SK-N-MC (cell line): ENCODE data around the genes GEMIN6 and SOS1.

DNA sequence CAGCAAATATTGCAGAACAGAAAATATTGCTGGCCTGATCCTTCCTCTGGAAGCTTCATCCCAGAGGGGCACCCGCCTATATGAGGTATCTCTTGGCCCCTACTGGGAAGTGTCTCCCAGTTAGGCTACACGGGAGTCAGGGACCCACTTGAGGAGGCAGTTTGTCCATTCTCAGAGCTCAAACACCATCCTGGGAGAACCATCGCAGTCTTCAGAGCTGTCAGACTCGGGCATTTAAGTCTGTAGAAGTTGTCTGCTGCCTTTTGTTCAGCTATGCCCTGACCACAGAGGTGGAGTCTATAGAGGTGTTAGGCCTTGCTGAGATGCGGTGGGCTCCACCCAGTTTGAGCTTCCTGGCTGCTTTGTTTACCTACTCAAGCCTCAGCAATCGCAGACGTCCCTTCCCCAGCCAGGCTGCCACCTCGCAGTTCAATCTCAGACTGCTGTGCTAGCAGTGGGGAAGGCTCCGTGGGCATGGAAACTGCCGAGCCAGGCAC is 71.9 kb downstream of the CDC42EP3 start:
- RRBS = no CpG with 5 or more reads among the region's 10 CpGs

DNA sequence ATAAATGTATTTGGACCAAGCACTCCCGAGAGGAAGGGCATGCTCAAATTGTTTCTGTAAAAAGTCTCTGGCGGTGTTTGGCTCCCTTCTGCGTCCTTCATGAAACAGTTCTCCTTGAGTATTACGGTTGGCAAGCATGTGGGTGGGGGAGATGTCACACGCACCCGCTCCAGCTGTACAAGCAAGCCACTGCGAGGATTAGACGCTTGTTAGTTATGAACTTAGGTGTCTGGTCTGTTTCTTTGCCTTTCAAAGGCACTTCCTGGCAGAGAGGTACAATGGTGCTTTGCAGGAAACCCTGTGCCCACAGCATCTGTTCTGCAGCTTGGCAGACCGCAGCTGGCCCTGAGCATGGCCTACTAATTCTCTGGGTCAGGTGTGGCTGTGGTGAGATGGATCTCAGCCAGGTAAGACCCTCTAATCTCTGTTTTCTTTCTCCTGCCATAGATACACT is 45.3 kb downstream of the CDC42EP3 start:
- RRBS = no CpG with 5 or more reads among the region's 9 CpGs

DNA sequence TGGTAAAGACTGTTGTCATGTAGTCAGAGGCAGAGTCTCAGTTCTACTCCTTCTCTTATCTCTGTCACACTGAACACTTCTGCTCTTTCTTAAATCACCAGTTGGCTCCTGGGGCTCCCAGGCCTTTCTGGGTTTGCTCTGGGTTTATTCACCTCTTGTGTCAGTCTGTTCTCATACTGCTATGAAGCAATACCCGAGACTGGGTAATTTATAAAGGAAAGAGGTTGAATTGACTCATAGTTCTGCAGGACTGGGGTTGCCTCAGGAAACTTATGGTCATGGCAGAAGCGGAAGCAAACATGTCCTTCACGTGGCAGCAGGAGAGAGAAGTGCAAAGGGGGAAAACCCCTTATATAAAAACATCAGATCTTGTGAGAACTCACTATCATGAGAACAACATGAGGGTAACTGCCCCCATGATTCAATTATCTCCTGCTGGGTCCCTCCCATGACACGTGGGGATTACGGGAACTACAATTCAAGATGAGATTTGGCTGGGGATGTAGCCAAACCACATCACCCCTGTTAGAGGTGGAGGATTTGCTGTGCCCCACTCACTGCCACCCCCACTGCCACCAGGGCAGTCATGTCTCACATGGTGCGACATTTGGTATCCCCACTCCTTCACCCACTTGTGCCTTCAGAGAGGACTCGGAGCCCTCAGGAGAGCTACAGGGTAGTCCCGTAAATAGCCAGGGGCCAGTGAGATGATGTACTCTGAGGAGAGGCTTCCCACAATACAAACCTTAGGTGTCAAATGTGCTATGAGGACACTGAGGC is 35.8 kb downstream of the CDC42EP3 start:
- RRBS = no CpG with 5 or more reads among the region's 8 CpGs

GRCh38 chr2:37642043-37642446 is 29.4 kb downstream of the CDC42EP3 start:
- RRBS = no CpG with 5 or more reads among the region's 3 CpGs

DNA sequence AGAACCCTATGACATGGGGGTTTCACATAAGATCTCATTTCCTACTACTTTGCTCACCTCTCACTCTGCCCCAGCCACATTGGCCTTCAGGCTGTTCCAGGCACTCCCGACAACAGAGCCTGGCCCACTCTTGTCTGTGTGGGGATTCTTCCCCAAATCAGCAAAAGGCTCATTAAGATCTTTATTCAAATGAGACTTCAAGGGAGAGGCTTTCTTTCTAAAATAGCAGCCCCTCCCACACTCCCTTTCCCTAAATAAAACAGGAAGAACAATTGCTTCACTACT is 3.5 kb upstream of the CDC42EP3 start:
- RRBS = no CpG with 5 or more reads among the region's 1 CpG

GRCh38 chr2:38075661-38075885 is 378 bp downstream of the CYP1B1 start:
- RRBS = 73% methylated on average over 9 of the region's 20 CpGs

- RRBS = no CpG with 5 or more reads among the region's 5 CpGs
These were observed 38.1 kb upstream of the CYP1B1 start for GRCh38 chr2:38113928-38114560.

DNA sequence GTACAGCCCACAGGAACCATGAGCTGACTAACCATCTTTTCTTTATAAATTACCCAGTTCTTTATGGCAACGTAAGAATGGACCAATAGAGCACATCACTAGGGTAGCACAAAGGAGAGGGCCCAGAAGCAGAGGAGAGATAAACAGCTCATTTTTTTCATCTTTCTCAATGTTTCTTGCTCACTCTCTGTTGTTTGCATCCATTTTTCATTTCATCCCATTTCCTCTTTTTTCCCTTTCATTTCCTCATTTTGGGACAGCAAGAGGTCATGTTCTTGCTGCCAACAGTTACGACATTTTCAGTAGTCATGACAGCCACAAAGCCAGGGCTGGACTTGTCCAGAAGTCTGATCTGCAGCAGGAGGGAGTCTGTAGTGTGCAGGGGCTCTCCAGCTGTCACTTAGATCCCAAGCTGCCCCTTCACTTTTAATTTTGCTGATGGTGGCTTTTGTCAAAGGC is 52.7 kb upstream of the CYP1B1 start:
- RRBS = no CpG with 5 or more reads among the region's 2 CpGs

DNA sequence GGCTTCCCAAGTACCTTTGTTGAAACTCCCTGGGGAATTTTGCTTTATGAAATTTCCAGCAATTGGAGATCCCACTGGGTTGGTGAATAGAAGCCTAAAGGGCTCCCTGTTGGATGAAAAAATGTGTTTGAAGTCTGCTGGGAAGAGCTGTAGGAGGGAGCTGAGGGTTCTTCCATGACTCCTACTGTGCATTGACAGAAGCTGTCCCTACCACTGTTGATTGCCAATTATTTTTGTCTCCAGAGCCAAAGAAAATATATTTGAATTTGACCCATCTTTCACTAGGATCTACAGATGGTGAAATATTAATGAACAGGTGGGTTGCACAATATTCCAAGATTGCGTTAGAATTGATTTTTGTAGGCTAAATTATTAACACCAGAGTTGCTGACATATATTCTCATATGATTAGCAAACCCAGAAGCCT is 95.4 kb upstream of the CYP1B1 start:
- RRBS = no CpG with 5 or more reads among the region's 1 CpG

DNA sequence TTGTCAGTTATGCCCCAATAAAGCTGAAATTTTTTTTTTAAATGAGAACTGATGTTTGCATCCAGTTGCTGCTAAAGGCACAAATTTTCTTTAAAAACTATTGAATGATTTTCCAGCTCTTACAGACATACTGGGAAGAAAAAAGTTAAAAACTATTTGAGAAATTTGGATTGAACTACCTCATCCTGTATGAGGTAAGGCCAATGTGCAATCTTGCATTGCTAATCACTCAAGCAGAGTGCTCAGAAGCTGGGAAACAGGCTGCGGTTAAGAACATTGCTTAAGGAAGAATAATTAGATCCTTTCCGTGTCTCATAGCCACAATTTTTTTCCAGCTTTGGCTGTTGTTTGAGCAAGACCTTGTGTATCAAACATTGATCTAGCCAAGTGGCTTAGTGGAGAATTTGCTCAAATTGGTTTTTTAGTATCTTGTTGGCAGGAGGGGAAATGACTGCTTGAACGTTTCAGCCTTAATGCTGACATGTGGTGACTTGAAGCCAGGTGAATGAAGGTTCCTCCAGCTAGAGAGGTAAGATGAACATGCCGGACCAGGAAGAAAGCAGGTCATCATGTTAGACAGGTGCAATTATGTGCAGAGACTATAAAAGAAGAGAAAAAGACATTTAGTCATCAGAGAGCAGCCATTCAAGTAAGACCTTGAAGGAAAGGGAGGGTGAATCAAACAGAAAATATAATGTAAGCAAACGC is 98.7 kb upstream of the CYP1B1 start:
- RRBS = no CpG with 5 or more reads among the region's 5 CpGs

- RRBS = no CpG with 5 or more reads among the region's 7 CpGs
These were observed 115.5 kb downstream of the ATL2 start for GRCh38 chr2:38261628-38261967.

GRCh38 chr2:38517470-38517669 is 85.4 kb downstream of the HNRNPLL start:
- RRBS = no CpG with 5 or more reads among the region's 5 CpGs

DNA sequence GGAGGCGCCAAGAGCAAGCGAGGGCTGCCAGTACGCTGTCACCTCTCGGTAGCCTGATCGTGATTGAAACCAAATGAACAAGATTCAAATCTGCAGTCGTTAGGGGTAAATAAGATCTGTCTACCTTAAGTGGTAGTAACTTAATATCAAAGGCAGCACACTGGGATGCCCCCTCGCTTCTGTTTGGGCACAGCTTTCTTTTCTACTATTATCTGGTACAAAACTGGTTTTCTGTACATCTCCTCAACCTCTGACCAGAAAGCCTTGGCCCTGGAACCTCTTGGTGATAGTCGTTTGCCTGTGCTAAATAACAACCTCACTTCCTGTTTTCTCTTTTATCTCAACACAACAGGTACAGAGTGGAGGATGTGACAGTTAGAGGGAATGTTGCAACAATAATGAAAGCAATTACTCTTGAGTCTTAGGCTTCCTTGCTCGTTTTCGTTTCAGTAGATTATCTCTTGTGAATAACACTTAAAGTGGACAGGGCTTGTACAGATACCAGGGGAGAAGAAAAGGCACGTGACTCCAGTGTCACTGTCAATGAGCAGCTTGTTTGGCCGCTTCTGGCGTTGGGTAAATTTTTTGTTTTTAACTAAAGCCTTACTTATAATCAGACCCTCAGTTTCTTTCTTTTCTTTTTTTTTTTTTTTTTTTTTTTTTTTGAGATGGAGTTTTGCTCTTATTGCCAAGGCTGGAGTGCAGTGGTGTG is 22.2 kb upstream of the GALM start:
- RRBS = no CpG with 5 or more reads among the region's 13 CpGs

DNA sequence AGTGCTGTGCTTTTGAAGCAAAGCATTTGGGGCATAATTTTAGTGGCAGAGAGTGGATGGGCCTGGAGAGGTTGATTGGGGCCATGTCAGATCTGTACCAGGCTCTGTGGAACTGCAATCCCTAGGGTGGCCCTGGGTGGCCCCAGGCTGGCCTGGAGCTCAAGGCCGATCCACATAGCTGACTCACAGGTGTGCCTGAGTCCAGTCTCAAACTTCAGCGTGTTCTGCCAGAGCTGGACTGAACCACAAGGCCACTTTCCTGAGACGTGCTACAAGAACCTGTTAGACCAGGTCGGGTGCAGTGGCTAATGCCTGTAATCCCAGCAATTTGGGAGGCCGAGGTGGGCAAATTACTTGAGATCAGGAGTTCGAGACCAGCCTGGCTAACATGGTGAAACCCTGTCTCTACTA is 27.0 kb downstream of the GALM start:
- RRBS = no CpG with 5 or more reads among the region's 6 CpGs

DNA sequence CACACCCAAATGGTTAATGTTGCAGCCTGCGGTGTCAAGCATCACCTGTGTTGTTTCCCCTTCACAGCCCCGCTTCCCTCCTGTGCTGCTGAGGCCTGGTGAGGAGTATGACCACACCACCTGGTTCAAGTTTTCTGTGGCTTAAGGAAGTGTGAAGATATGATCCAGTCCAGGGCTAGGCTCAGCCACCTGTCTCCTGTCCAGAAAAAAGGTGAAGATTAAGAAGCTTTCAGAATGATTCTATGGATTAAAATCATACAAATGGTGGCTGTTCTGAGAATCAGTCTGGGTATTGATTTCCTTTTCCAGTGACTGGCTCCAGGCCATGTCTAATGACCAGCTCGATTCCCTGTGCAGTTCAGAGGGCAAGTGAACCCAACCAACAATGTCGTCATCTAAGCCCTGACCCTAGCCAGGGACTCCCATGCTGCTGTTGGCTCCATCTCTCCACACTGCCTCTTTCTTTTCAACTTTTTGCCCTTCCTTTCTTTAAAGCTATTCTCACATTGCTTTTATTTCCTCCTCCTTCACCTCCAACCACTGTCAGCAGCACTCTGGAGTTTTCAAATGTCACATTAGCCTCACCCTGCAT is 17.6 kb downstream of the SRSF7 start:
- RRBS = no CpG with 5 or more reads among the region's 4 CpGs

DNA sequence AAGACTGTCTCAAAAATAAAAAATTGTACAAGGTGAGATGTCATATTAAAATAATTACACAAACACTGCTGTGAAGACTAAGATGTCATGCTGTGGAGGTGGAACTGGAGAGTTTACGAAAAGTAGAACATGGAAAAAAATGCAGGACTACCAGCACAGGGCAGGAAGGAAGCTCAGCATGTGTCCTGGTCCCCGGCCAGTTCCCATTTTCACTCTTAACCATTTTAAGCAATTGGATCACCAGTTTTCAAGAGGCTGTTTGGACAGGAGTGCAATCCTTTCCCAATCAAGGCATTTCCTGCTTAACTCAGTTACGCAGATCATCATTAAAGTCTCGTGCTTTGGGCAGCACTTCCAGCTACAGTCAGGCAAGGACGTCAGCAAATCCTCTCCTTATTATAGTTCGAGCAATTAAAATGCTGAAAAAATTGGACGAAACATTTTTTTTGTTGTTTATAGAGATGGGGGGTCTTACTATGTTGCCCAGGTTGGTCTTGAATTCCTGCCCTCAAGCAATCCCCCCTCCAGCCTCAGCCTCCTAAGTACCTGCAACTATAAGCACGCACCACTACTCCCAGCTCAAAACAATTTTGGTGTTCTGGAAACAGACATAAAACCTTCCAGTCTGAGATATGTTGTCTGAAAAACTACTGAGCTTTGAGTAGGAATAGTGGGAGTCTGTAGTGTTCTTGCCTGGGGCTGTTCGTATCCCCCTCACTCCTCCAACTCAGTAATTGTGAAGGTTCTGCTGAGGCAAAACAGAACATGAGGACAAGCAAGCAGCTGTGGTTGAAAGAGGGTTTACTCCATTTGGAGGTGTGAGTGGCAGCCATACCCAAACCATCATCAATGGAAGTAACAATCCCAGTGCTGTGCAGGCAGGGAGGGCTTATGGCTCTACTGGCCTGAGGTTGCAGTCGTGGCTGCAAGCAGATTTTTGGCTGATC is 13.6 kb downstream of the SRSF7 start:
- RRBS = no CpG with 5 or more reads among the region's 10 CpGs

DNA sequence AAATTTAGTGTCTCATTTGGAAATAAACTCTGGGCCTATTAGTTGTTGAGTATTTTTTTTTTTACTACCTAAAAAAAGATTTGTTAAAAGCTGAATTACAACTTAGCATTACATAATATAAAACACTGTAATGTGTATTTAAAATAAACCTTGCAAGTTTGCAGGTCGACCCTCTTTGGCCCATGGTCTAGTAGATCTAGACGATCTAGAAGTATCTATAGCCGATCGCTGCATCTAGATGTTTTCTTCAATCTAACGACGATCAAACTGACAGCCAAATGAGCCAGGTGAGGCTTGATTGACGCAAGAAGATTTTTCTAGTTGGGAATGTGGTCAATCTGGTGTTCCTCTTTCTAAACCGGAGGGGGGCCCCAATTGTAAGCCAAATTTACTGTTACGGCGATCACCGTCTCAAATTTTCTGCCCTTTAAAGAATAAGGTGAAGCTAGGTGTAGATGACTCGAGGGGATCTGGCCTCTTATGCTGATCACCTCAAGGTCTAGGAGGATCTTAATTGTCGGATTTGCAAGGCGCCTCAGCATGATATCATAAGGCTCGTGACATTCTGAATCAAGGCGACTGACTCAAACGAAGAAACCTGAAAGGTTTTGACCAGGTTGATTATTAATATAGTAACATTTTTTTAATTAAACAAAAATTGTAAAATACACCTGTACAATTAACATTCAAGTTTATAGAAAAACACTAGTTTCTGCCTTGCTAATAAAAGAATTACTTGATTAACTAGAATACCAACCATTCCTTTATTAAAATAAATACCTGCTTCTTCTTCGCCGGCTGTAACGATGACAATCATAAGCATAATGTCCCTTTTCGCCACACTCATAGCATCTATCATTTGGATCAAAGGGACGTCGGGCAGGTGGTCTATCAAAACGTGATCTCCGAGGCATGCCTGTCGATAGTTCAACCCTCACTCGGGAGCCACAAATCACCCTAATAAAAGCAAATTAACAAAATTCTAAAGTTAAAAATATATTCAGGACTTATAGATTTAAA is 2.1 kb downstream of the SRSF7 start:
- RRBS = no CpG with 5 or more reads among the region's 27 CpGs

DNA sequence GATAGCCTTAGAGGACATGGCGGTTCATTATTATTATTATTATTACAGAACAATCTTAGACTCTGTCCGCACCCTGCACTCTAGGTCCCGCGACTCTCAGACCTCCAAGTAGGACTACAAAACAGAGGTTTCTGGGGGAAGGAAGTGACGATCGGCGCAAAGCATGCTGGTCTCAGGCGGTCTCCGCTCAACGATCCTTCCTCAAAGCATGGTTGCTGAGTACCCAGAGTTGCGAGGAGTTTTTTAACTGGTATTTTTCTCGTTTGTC is at the start of gene GEMIN6:
TSS of gene GEMIN6 (plus strand) at position 179 of the 268 bp plus-strand sequence.
- RRBS = no CpG with 5 or more reads among the region's 12 CpGs

GRCh38 chr2:39120985-39121285 is at the start of gene SOS1:
Gene SOS1, minus strand, starts transcription at chr2:39121051.
- RRBS = 1% methylated on average over 7 of the region's 23 CpGs

GRCh38 chr2:39121286-39121557 is 371 bp upstream of the SOS1 start:
- RRBS = no CpG with 5 or more reads among the region's 9 CpGs